Cardiac atrium fibroblast (primary cell): ENCODE measurements around a stretch of chr7.

DNA sequence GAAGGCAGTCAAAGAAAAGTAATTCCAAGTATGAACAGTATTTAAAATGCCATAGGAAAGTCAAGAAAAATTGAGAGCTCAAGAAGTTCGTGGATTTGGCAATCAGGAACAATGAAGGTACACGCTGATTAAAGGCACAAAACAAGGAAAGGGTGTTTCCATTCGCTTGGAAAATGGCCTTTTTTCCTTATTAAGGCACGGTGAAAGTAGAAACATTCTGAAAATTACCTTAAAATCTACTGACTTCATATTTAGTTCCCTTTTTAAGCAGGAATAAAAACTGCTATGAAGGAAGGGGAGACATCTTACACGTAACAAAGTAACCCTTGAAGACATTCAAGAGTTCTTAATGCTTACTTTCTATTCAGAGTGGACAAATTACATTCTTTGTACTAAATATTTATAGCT lies 3.2 kb upstream of the KMT2E start:
- RAMPAGE, long total RNA, result no peak

DNA sequence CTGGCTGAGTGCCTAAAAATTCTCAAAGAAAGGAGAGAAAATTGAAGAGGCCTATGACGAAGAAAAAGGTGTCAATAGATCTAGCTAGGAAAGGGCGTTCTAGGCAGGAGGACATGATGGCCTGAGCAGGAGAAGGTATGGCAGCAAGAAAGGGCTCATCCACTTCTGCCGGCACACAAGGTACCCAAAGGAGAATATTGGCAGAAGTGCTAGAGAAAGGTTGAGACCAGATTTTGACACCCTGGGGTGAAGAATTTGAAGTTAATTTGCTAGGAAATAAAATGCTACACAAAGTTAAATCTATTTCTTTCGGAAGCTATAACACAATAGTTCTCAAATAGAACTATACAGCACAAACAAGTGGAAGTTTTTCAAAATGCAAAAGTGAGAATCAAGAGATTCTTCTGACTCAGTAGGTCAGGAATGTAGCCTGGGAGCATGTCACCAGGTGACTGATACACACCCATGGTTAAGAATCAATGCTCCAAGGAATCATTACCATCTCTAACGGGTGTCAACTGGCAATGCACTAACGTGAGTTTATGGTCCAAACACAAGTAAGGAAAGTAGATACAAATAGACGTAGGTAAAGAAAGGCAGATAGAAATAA lies 170.7 kb downstream of the SRPK2 start:
- RAMPAGE, long total RNA, result no peak

- RAMPAGE, long total RNA, result no peak
Observed at GRCh38 chr7:105244538-105245010, 144.1 kb downstream of the SRPK2 start.

GRCh38 chr7:105264569-105265429 lies 123.9 kb downstream of the SRPK2 start:
- RAMPAGE, long total RNA, result no peak

DNA sequence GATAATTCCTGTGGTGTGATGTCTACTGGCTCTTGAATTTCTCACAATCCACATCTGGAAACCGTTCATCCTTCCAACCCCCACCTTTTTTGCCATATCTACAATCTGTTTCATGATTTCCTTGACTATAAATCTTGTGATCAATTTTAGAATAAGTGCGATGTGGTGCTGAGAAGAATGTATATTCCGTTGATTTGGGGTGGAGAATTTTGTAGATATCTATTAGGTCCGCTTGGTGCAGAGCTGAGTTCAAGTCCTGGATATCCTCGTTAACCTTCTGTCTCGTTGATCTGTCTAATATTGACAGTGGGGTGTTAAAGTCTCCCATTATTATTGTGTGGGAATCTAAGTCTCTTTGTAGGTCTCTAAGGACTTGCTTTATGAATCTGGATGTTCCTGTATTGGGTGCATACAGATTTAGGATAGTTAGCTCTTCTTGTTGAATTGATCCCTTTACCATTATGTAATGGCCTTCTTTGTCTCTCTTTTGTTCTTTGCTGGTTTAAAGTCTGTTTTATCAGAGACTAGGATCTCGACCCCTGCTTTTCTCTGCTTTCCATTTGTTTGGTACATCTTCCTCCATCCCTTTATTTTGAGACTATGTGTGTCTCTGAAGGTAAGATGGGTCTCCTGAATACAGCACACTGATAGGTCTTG lies 28.9 kb downstream of the SRPK2 start:
- RAMPAGE, long total RNA, result no peak

DNA sequence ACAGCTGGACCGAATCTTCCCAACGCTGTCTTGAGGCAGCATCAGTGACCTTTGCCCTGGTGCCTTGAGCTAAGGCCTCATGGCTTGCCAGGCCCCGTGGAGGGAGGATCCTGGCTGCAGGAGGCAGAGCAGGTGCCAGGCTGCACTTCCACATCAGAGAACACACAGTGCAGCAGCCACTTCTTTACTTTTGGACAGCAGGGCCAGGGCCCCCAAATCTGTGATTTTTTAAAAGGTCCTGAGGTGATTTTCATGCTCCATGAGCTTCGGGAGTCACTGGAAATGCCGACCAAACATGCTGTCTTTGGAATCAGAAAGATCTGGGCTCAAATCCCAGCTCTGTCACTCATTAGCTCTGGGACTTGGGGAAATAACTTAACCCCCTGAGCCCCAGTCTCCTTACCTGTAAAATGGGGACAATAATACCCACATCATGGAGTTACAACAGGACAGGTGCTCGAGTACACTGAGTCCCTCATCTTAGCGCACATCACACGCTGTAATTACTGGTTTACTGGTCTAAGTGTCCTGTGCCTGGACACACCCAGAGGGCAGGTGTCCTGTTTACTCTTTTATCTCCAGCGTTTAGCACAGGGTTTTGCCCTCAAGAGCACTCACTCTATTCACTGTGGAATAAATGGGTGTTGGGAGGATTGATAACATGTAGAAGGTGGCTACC lies 95.8 kb upstream of the EFCAB10 start:
- RAMPAGE, long total RNA, result no peak

DNA sequence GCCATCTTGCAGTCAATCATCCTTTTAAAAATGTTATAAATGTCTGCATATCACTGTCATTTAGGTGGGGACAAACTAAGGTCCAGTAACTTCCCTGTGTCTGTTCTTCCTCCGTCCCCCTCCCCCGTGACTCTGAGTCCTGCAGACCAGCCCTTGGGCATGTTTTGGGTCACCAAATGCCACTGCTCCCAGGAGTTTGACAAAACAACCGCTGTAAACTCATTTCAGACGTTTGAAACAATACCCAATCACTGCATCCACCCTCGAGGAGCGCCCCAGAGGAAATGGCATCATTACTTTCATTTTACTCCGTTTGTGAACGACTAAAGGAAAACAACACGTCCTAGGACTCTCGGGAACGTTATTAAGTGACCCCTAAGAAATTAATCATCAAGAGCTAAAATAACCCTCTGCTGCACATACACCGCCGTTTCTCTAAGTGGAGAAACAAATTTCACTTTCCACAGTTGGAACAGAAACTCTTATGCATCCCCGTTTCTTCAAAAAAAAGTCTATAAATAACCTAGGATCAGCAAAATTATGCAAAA lies 109.8 kb upstream of the EFCAB10 start:
- RAMPAGE, long total RNA, result no peak

- RAMPAGE, long total RNA, result no peak
Observed at GRCh38 chr7:105794536-105795359, 81.7 kb downstream of the ATXN7L1 start.

DNA sequence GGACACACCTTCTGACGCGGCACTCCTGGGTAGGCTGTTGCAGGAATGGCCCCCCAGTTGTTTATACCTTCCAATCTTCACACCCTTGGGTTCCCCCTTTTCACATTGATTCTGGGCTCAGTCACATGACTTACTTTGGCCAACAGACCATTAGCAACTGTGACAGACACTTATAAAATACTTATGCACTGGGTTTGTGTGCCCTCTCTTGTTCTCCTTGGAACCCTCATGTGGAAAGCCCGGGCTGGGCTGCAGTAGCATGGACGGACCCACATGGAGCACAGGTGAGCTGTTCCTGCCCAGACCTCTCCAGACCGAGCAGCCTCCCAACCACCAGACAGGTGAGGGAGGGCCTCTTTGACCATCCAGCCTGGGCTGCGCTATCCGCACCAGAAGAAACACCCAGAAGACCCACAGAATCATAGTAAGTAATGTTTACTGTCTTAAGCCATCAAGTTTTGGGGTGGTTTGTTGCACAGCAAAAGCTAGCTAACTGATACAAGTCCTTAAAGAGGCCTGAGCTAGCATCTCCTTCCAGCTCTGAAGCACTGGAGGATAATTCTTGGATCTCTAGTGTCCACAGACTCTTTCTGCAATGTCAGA lies 68.8 kb downstream of the ATXN7L1 start:
- RAMPAGE, long total RNA, result no peak

DNA sequence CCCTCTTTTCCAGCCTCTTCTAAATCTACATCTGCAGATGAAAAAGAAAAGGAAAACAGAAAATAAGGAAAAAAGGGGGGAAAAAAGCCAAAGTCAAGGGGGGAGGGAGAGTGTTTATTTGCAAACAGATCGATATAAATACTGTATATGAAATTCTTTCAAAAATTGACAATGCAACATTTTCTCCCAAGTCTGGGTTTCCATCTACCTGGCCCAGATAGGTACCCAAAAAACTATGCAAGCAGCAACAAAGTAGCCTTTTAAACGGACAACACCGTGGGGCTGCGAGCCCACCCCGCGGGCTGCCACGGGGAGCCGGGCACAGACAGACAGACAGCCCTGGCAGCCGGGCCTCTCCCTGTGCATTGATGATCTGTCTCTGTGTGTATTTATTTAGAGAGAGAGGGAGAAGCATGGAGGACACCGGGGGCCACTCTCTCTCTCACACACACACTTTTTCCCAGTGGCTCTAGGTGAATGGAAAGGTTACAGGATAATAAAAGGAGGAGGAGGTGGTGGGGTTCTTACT lies 485 bp downstream of the ATXN7L1 start:
- RAMPAGE, long total RNA, result no peak

DNA sequence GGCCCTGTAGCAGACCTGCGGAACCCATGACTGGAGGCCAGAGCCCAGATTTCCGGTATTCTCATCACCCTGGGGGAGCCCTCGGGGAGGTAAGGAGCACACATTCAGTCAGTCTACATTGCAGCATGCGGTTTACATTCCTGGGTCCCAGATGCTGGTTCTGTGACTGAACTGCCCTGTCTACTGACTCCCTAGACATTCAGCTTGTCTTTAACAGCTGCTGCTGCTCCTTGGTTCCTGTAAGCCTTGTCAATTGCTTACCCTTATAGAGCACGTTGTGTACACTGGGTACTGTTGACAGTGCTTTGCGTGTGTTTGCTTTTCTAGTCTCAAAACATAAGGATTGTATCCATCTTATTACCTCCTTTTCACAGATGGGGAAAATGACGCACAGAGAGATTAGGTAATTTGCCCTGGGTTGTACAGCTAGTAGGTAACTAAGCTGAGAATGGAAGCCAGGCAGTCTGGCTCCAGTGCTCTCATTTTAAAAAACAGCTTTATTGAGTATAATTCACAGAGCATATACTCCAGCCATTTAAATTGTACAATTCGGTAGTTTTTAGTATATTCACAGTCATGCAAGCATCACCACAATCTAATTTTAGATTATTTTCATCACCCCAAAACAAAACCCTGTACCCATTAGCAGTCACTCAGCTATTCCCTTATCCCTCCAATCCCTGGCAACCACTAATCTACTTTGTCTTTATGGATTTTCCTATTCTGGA lies 13.1 kb downstream of the CDHR3 start:
- RAMPAGE, long total RNA, result no peak

DNA sequence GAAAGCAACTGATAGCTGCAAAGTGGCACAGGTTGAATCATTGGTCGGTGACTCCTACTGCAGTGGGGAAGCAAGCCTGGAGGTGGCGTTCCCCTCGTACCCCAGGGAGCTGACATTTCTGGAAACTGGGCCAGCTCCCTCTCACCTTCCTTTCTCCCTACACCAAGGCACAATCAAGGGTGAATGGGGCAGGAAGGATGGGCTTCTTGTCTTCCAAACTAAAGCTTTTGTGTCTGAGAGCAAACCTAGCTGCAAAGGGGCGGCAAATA lies 27.6 kb downstream of the CDHR3 start:
- RAMPAGE, long total RNA, result no peak

- RAMPAGE, long total RNA, result no peak
Observed at GRCh38 chr7:106061270-106061719, 50.8 kb downstream of the SYPL1 start.

DNA sequence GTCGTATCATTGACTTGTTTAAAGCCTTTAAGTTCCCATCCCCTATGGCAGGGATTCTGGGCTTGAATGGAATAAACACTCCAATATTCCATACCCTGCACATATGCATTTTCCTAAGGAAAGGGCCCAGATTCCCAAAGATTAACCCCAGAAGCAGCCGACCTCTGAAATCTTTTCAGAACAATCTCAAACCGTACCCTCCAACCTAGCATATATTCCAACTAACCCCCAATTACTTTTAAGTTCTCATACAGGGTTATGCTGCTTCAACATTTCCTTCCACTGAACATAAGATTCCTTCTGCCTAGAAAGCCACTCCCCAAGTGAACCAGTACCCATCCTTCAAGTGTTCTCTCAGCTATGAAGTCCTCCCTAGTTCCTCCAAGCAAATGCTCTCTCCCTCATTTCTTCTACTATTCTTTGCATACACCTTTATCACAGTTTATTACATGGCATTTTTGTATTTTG lies 2.1 kb downstream of the SYPL1 start:
- RAMPAGE, long total RNA, result no peak

- RAMPAGE, long total RNA, result no peak
Observed at GRCh38 chr7:106111499-106112145, 490 bp downstream of the SYPL1 start.

- RAMPAGE, long total RNA, result no peak
Observed at GRCh38 chr7:106138758-106139477, 26.8 kb upstream of the SYPL1 start.

DNA sequence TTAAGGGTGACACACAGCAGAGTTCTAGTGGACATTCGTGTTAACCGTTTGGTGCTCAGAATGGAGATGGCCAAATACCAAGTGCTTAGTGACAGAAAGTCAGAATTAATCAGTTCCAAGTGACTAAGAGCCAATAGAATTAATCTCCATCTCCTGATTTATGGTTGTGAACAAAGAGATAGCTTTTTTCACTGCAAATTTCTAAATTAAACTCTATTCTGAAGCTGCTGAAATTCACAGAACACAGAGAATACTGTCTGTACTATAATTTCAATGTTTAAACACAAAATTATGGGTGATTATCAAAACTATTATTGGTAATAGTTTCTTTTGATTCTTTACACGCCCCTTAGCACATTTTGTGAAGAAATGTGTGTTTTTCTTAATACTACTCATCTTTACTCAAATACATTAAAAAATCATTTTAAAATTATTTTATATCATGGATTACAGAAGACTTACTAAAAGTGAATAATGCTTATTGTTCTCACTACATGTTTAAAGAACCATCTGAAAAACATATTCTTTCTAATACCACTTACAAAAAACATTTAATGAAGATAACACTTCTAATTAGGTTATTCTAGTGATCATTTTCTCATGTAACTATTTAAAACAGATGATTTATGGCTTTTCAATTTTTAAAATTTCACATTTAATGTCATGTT lies 35.9 kb downstream of the NAMPT start:
- RAMPAGE, long total RNA, result no peak

DNA sequence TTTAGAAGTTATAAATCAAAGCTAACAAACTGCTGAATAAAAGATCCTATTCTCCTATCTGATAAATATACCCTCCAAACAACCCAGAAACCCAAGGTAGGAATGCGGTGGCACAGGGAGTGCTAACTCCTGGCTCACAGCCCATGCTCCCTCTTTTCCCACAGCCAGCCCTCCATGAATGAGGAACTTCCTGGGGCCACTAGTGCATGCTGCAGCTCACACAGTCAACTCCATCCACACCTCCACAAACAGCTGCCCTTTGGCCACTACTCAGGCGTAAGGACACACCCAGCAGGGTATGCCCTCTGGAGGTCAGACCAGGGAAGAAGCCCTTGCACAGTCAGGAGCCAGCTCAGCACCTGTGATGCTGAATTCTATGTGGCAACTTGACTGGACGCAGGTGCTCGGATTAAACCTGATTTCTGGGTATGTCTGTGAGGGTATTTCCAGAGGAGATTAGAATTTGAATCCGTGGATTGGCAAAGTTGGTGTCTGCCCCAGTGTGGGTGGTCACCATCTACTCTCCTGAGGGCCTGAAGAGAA lies 85.2 kb upstream of the PIK3CG start:
- RAMPAGE, long total RNA, result no peak

DNA sequence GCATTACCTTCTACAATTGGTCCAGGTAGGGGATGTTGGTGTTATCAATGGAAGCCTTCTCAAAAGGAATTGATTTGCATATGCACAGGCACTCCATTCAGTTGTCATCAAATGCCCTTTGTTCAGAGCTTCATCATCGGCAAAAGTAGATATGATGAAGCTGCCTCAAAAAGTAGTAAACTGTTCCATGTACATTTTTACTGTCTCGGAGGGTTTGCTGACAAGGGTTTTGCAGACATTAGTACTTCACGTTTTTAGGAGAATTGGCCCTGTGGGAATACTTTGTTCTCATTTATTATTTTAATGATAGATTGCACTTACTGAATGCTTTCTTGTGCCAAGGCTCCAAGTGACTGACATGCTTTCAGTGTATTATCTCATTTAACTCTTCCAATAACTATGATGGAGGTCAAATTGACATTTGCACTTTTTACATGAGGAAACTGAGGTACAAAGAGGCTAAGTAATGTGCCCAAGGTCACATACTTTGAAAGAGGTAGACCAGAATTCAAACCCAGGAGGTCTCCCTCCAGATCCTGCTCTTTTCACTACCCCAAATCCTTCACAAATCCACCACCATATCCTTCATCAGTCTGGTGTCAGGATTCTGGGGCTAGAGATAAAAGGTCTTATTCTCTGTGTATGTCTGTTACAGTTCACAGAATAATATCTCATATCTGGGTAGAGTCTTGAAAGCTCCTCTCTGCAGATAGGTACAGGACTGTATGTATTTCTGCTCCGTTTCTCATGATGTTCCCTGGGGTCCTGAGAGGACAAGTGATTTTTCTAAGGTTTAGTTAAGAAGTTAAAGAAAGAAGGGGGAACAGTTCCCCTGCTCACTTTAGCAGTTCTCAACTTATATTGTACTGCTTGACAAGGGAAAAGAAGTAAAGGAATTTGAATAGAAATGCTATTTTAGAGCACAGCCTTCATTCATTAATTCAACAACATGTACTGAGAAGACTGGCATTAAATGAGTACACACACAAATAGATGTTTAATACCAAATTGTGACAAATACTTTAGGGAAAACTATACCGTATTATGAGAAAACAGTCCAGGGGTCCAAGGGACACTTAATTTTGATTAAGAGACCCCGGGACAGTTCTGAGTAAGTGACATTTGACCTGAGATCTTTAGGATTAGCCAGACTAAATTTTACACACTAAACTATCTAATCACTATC lies 4.8 kb downstream of the PIK3CG start:
- RAMPAGE, long total RNA, result no peak

GRCh38 chr7:106952734-106953380 lies 87.8 kb downstream of the PIK3CG start:
- RAMPAGE, long total RNA, result no peak